Endothelial cell (in vitro differentiated cells): ENCODE measurements around the genes ERICH3 and LHX8.

- PRO-cap = no peak
Observed at GRCh38 chr1:71638046-71638510, 557.2 kb upstream of the ZRANB2 start.

- PRO-cap = no peak
Observed at GRCh38 chr1:72206615-72207089, 75.7 kb downstream of the NEGR1 start.

GRCh38 chr1:74673298-74674497 is at the start of gene ERICH3:
TSS of gene ERICH3 (minus strand) at chr1:74673792.
- PRO-cap = no peak

DNA sequence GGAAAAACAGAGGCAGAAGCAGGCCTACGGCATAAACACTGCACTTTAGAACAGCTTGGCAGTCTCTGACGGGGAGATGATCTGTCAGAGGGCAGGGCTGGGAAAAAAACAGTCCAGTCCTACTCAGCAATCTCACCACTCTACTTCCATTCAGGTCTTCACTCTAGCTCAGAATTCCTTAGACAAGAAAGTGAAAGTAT is 4.1 kb downstream of the CRYZ start:
- PRO-cap = no peak

DNA sequence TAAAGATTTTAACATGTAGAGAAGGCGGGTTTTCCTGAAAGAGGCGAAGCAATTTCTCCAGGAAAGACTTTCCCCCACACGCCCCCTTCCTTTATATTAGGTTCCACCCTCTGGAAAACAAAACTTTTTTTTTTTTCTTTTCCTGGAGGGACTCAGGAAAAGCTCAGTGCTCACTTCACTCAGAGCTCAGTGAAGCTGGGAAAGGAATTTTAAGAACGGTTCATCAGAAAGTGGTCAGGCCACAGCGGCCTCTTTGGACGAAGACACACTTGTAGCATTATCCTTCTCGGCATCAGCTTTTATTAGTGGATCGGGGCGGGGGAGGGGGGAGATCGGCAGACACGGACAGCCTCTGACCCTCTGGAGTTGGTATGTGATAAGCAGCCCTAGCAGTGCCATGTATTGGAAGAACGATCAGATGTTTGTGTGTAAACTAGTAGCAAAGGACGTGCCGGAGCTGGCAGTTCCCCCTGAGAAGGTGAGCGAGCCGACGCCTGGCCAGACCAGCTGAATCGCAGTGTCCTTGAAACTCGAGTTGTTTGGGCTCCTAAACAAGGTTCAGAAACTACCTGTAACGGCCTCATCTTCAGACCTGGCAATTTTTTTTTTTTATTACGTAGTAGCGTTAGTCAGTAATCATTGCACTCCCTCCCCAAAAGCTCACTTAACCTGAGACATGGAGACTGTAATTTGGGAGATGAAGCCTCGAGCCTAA is at the start of gene LHX8:
LHX8 (plus strand) TSS at position 166 of the 715 bp plus-strand sequence.
- PRO-cap = unidirectional peak, plus-strand start at position 178 of the sequence

GRCh38 chr1:75136042-75137234 is 2.2 kb downstream of the LHX8 start:
- PRO-cap = no peak

- PRO-cap = no peak
Observed at GRCh38 chr1:76068598-76069106, 5.9 kb upstream of the ST6GALNAC3 start.

GRCh38 chr1:76106013-76106619 is 31.6 kb downstream of the ST6GALNAC3 start:
- PRO-cap = no peak

- PRO-cap = no peak
Observed at GRCh38 chr1:76115728-76116274, 41.3 kb downstream of the ST6GALNAC3 start.

GRCh38 chr1:76254377-76254812 is 179.8 kb downstream of the ST6GALNAC3 start:
- PRO-cap = no peak

DNA sequence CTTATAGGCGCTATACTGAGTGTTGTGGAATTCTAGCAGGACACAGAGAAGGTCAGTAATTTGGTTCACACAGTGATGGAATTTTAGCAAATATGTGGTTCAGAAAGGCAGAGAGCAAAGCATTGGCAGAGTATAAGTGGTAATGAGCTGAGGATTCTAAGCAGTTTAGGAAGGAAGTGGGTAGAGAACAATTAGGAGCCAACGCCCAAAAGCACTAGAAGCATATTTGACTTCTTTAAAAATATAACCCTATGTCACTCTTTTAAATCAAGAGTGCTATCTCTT is 149.5 kb downstream of the AK5 start:
- PRO-cap = no peak

- PRO-cap = no peak
Observed at GRCh38 chr1:77564300-77565473, 117.8 kb downstream of the ZZZ3 start.

- PRO-cap = no peak
Observed at GRCh38 chr1:78143224-78143471, 97.4 kb downstream of the GIPC2 start.

- PRO-cap = no peak
Observed at GRCh38 chr1:78223233-78223958, 177.6 kb downstream of the GIPC2 start.

GRCh38 chr1:79262495-79263141 is 256.1 kb upstream of the ADGRL4 start:
- PRO-cap = no peak

- PRO-cap = no peak
Observed at GRCh38 chr1:80806933-80807378, 993.8 kb upstream of the ADGRL2 start.

- PRO-cap = no peak
Observed at GRCh38 chr1:81414248-81414623, 386.5 kb upstream of the ADGRL2 start.

- PRO-cap = no peak
Observed at GRCh38 chr1:82848077-82848623, 1047.4 kb downstream of the ADGRL2 start.

DNA sequence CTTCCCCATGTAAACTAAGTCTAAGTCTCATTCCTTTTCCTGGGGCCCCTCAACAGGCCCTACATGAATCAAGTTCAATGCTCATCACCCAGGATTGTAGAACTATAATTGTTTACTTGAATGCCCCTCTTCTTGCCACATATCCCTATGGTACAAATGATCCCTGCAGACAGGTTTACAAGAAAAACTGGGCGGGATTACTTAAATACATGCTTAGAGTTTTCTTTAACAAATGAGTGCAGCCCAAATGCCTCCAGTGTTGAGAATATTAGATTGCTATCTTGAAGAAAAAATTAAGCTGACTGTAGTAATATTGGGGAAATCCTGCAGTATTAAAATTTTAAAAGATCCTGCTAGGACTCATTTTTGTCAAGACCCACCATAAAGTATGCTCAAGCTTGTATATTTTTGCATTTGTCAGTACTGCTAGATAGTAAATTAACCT is 331.2 kb downstream of the TTLL7 start:
- PRO-cap = no peak

GRCh38 chr1:83746200-83746670 is 252.7 kb downstream of the TTLL7 start:
- PRO-cap = no peak